NCI-H460 (cell line): ENCODE data around the genes PEX11G and TGFBR3L.

RAMPAGE:
- cytosol, long total RNA: no peak
- long total RNA: no peak
- nucleus, long total RNA: no peak
These were observed 8.4 kb downstream of the ARHGEF18 start for GRCh38 chr19:7357129-7357595.

RAMPAGE:
- cytosol, long total RNA: start-site peak on the minus strand at chr19:7489019-7489038, 25 and 29 reads in 2 replicates
- long total RNA: no peak
- nucleus, long total RNA: start-site peak on the minus strand at chr19:7489019-7489038, 22 and 11 reads in 2 replicates
These were observed at the start of gene PEX11G for GRCh38 chr19:7488886-7489348. Gene PEX11G, minus strand, starts transcription at chr19:7489035.

DNA sequence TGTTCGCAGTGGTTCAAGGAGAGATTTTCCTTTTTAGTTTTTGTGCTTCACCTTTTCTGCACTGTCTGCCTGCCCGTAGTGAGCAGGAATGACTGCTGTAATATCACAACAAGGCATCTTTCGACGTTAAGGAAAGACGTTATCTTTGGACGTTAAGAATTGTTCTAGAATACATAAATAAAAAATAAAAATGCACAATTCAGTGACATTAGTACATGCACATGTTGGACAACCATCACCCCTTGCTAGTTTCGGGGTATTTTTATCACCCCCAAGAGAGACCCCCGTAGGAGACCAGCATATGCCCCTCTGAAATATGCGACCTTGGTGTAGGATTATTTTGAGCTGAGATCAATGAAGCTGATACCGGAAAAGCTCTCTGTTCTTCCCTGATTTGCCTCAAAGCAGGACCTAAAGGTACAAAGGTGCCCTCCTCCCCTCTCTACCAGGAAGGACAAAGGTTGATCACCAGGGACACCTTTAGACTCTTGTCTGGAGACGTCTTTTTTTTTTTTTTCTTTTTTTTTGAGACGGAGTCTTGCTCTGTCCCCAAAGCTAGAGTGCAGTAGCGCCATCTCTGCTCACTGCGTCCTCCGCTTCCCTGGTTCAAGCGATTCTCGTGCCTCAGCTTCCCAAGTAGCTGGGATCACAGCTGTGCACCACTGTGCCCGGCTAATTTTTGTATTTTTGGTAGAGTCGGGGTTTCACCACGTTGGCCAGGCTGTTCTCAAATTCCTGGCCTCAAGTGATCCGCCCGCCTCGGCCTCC, 698 bp upstream of the PEX11G start:
RAMPAGE:
- cytosol, long total RNA: no peak
- long total RNA: no peak
- nucleus, long total RNA: no peak

DNA sequence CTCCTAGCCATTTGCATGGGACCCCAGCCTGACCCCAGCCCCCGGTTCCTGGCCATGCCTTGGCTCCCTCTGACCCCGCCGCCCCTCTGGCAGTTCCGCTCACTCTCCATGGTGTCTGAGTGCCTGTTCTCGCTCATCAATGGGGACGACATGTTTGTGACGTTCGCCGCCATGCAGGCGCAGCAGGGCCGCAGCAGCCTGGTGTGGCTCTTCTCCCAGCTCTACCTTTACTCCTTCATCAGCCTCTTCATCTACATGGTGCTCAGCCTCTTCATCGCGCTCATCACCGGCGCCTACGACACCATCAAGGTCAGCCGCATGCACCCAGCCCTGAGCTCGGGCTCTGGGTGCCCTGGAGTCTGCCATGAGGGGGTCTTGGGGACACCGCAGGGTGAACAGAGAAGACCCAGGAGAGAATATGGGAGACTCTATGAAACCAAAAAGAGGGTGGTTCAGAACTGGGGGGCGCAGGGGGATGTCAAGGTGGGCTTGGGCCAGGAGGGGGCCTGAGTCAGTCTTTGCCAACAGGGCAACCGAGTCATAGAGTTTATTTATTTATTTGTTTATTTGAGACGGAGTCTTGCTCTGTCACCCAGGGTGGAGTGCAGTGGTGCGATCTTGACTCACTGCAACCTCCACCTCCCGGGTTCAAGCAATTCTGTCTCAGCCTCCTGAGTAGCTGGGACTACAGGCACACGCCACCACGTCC, 5.2 kb upstream of the PNPLA6 start:
RAMPAGE:
- cytosol, long total RNA: no peak
- long total RNA: no peak
- nucleus, long total RNA: no peak

DNA sequence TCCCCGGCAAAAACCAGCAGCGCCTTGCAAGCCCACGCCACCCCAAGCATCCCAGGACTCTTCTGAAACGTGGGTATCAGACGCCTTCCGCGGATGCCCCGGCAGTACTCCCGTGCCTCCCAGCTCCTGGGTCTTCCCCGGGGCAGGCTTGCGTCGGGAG, 803 bp upstream of the PNPLA6 start:
RAMPAGE:
- cytosol, long total RNA: no peak
- long total RNA: no peak
- nucleus, long total RNA: no peak

RAMPAGE:
- cytosol, long total RNA: no peak
- long total RNA: no peak
- nucleus, long total RNA: no peak
These were observed 9.2 kb downstream of the PNPLA6 start for GRCh38 chr19:7544563-7545186.

RAMPAGE:
- cytosol, long total RNA: no peak
- long total RNA: no peak
- nucleus, long total RNA: no peak
These were observed 15.7 kb downstream of the PNPLA6 start for GRCh38 chr19:7550893-7551975.

GRCh38 chr19:7611647-7612004, 16.0 kb downstream of the CAMSAP3 start:
RAMPAGE:
- cytosol, long total RNA: no peak
- long total RNA: no peak
- nucleus, long total RNA: no peak

RAMPAGE:
- cytosol, long total RNA: no peak
- long total RNA: no peak
- nucleus, long total RNA: no peak
These were observed 4.6 kb downstream of the TRAPPC5 start for GRCh38 chr19:7685371-7685543.

DNA sequence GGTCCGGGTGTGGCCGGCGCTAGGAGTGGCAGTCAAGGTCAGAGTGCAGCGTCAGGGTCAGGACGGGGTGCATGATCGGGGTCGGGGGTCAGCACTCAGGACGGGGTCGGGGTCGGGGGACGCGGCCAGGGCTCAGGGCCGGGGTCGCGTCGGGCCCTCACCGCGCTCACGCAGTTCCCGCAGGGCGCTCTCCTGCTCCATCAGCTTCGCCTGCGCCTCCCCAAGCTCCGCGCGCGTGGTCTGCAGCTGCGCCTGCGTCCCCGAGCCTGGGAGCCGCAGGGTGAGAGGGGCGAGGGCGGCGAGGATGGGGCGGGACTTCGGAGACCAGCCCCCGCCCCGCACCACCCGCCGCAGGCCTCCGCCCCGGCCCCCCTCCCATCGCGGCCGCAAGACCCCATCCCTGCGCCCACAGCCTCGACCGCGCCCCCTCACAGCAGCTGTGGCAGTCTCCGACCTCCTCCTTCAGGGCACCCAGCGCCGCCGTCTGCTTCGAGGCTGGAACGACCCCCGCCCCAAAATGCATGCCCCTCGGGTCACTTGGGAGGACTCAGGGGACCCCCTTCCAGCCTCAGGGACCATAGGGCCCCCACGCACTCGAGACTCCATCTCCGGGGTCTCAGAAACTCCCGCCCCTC, 1.2 kb downstream of the CLEC4G start:
RAMPAGE:
- cytosol, long total RNA: no peak
- long total RNA: no peak
- nucleus, long total RNA: no peak

DNA sequence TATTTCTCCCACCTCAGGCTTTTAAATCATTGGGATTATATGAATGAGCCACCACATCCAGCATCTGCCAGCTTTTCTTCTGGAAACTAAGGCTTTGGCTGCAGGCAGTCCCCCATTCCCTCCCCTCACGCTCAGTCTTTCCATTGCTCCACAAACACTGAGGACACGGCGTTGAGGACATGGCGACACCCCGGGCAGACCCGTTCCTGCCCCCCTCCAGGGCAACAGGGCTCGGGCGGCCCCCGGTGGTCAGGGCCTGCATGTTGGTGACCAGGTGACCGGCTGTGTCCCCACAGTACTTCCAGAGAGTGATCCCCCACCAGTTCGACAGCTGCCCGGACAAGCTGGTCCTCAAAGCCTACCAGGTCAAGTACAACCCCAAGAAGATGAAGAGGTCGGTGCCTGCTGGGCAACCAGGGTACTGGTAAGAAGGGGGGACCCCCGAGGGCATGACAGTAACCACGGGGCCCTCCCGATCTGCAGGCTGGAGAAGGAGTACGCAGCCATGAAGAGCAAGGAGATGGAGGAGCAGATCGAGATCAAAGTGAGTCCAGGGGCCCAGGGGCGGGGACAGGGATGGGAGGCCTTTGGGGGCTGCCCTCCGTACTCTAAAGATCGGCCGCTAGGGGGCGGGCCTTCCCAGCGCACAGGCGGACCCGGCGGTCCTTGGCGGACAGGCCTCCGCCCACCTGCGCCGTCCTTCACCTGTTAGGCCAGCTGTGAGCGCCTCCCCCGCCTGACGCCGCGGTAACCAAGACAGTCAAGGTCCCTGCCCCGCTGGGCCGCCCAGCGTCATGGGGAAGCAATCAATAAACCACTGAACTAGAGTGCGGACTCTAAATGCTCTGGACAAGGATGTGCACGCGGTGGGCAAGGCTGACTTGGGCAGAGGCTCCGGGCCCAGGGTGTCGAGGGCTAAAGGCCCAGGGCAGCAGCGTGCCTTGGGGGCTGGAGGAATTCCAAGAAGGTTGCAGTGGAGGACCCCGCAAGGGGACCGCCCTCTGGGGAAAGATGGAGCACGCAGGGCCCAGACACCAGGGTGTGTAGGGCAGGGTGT, 21.1 kb downstream of the PRR36 start:
RAMPAGE:
- cytosol, long total RNA: no peak
- long total RNA: no peak
- nucleus, long total RNA: no peak

RAMPAGE:
- cytosol, long total RNA: no peak
- long total RNA: no peak
- nucleus, long total RNA: no peak
These were observed 5.2 kb downstream of the PRR36 start for GRCh38 chr19:7868826-7869503.

DNA sequence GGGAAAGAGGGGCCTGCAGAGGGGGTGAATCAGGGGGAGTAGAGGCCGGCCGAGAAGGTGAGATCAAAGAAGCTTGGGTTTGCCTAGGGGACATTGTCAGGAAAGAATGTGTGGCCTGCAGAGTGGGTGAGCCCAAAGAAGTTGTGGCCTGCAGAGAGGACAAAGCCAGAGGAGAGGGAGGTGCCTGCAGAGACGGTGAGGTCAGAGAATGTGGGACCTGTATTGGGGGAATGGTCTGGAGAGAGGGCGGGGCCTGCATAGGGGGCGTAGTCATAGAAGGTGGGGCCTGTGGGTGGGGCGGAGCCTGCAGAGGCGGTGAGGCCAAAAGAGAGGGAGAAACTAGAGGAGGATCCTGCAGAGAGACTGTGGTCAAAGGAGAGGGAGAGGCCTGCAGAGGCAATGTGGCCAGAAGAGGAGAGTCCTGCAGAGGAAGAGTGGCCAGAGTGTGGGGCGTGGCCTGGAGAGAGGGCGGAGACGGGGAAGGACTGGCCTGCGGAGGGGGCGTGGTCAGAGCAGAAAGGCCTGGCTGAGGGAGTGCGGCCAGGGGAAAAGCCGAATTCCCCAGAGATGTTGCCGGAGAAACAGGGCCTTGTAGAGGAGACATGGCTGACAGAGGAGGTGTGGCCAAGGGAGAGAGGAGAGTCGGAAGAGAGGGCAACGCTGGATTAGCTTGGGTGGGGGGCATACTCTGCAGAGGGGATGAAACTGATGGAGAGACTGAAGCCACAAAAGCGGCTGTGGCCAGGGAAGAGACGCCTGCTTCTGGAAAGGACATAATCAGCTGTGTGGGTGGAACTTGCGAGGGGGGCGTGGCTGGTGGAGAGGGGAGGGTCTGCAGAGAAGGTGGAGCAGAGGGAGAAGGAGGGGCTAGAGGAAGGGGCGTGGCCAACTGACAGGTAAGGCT, 2.7 kb downstream of the PRR36 start:
RAMPAGE:
- cytosol, long total RNA: no peak
- long total RNA: no peak
- nucleus, long total RNA: no peak

DNA sequence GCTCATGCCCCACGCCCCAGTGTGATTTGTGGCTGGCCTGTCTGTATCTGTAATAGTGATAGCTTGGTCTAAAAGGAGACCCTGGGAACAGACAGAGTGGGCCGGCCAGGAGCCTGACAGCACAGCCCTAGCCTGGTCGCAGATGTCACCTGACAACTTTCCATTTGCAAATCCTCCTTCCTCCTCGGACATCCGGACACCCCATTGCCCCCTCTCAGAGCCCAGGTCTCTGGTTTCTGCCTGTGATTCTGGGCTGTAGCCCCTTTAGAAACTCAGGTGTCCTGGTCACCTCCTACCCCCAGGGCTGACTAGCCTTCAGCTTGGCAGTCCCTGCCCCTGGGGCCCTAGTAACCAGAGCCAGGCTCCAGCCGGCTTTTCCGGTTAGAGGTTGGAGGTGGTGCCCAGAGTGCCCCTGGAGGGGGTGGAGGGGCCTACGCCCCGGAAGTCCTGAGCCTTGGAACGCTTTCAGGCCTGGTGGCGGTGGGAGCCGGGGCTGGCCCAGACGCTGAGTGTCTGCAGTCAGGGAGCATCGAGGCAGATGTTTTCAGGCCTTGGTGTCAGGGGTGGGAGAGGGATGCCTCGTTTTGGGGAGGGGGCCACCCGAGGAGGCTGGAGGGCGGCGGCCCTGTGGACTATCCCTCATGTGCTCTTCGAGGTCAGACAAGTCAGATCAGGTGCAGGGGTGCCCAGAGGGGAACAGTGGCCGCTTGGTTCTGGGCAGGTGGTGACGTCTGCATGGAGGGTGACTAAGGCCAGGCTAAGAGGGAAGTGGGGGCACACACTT, 6.6 kb downstream of the LRRC8E start:
RAMPAGE:
- cytosol, long total RNA: no peak
- long total RNA: no peak
- nucleus, long total RNA: no peak

RAMPAGE:
- cytosol, long total RNA: no peak
- long total RNA: no peak
- nucleus, long total RNA: no peak
These were observed 4.4 kb downstream of the MAP2K7 start for GRCh38 chr19:7907969-7908604.

GRCh38 chr19:7914775-7915060, at the start of gene TGFBR3L:
Gene TGFBR3L, plus strand, starts transcription at chr19:7914830.
RAMPAGE:
- cytosol, long total RNA: no peak
- long total RNA: no peak
- nucleus, long total RNA: no peak

GRCh38 chr19:7916054-7917167, 1.8 kb downstream of the TGFBR3L start:
RAMPAGE:
- cytosol, long total RNA: no peak
- long total RNA: no peak
- nucleus, long total RNA: no peak

GRCh38 chr19:8017697-8018296, 12.4 kb upstream of the ELAVL1 start:
RAMPAGE:
- cytosol, long total RNA: no peak
- long total RNA: no peak
- nucleus, long total RNA: no peak

DNA sequence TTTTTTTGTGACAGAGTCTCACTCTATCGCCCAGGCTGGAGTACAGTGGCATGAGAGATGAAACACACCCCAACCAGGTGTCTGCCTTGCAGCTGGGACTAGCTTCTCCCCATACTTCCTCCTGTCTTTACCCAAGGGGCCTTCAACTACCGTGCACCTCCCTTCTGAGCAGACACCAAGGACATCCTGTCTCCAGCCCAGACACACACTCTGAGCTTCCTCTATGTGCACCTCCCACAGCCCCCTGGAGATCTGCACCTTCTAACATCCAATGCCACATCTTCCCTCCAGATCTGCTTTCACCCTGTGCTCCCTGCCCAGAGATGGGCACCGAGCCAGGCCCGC, 14.0 kb upstream of the CERS4 start:
RAMPAGE:
- cytosol, long total RNA: no peak
- long total RNA: no peak
- nucleus, long total RNA: no peak

DNA sequence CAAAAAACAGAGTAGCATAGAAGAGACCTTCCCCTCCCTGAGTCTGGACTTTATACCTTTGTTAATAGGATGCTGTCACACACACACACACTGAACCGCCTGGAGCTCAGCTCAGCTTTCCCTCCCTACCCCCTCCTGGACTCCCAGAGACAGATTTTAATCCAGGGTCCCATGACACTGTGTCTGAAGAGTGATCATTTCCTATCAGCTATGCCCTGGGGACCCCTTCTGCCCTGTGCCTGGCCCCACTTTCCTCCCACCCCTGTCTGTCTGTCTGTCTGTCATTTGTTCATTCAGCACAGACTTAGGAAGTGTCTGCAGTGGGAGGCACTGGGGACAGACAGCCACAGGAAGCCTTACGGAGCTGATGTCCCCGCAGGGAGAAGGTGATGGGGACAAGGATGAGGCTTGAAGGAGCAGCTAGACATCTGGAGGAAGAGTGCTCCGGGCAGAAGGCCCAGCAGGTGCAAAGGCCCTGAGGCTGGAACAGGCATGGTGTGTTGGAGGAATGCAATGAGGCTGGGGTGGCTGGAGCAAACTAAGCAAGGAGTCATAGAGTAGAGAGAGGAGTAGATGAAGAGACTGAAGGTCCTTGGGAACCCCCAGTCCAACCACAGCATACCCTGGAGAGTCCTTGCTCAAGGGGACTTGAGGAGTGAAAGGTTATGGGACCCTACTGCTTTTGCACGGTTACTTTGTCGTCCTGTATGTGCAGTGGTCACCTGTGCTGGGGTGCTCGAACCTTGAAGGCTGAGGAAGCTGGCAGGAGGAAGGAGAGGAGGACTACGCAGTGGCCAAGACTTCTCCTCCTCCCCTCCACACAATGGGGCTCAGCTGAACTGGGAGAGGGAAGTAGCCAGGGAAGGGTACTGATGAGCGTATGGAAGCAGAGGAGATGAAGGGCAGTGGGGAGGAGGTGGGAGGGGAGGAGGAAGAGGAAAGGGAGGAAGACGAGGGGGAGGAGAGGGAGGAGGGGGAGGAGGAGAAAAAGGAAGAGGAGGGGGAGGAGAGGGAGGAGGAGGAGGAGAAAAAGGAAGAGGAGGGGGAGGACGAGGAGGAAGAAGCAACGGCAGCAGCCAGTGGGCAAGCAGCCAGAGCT, 5.2 kb downstream of the CERS4 start:
RAMPAGE:
- cytosol, long total RNA: no peak
- long total RNA: no peak
- nucleus, long total RNA: no peak